Metastatic Liver Carcinoma in the Adrenal Gland (tissue), 2 donors: ENCODE data around the genes INPP4B, GYPE and TMEM184C.

- PRO-cap, 2 experiments, result no peak in any of the 2 experiments
Observed at GRCh38 chr4:142846026-142847088, at the start of gene INPP4B. TSS of gene INPP4B (minus strand) at chr4:142846301.

DNA sequence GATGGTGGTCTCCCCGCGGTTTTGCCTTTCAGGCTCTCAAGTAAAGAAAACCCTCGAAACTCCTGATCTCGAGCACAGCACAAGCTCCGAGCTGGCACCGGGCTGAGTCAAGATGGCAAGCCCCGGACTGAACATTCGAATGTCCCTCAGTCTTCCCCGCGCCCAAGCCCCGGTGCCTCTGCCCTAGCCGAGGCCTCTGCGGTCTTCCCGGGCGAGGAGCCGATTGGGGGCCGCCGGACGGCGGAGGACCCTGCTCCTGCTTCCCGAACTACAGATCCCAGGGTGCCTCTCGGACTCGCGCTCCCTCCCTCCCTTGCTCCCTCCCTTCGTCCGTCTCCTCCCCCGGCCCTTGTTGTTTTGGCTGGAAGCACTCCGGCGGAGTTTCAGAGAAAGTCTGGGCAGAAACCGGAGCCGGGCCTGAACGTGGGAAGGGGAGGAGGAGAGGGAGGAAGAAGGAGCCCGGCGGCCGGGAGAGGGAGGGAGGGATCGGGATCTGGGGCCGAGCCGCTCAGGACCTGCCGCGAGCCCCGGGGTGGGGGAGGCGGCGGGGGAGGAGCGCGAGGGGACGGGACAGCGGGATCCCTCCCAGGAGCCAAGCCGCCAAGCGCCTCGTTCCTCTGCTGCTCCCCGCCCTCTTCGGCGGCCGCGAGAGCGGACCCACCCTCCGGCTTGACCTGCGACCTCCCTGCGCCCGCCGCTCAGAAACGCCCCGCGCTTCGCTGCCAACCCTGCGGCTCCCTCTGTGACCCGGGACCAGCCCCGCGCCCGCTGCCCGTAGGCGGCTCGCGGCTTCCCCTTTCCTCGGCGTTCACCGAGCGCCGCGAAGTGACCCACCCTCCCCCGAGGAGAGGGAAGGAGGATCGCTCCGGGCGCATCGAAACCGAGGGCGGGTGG, 602 bp upstream of the GAB1 start:
- PRO-cap, 2 experiments, result peak in 2 of 2 experiments; most common plus-strand start position 386 of the sequence (in 2); most common minus-strand start position 262 of the sequence (in 1)

- PRO-cap, 2 experiments, result no peak in any of the 2 experiments
Observed at GRCh38 chr4:143343698-143344610, 7.3 kb downstream of the GAB1 start.

DNA sequence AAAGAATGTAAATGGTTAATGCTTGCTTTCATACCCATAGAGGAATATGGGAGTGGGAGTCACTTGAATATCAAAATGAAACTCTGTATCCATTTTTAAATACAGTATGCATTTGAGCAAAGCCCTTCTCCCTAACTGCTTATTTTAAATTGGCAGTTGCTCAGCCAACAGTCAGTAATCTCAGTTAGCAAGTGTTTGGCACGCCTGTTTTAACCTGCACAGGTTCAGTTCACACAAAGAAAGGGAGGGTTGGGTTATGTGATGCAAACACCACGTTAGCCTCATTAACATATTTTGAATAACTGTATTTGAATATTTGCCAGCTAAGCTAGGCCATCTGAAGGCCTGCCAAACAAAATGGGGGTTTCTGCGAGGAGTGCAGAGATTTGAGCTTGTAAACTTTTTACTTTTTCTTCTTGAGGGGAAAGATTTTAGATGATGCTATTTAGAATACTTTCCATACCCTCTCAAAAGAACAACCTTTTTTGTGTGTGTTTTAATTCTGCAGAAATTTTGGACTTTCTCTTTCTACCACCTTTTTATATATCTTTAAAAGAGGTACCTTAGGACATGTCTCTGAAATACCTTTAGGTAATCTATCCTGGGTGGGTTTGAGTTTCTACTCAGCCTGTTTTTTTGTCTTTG, 19.9 kb downstream of the GAB1 start:
- PRO-cap, 2 experiments, result no peak in any of the 2 experiments

DNA sequence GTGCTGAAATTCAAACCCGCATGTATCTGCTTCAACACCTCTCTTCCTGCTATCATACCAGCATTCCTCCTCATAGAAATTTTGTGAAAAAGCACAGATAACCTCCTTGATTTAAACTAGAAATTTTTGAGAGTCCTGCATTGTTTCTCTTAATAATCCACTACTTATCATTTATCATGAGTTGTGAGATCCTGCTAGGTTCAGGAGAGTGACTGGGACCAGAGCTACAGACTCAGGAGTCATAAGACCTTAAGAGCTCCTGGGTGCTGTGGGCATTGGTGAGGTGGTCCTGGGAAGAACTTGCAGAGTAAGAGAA, 26.4 kb downstream of the GAB1 start:
- PRO-cap, 2 experiments, result no peak in any of the 2 experiments

DNA sequence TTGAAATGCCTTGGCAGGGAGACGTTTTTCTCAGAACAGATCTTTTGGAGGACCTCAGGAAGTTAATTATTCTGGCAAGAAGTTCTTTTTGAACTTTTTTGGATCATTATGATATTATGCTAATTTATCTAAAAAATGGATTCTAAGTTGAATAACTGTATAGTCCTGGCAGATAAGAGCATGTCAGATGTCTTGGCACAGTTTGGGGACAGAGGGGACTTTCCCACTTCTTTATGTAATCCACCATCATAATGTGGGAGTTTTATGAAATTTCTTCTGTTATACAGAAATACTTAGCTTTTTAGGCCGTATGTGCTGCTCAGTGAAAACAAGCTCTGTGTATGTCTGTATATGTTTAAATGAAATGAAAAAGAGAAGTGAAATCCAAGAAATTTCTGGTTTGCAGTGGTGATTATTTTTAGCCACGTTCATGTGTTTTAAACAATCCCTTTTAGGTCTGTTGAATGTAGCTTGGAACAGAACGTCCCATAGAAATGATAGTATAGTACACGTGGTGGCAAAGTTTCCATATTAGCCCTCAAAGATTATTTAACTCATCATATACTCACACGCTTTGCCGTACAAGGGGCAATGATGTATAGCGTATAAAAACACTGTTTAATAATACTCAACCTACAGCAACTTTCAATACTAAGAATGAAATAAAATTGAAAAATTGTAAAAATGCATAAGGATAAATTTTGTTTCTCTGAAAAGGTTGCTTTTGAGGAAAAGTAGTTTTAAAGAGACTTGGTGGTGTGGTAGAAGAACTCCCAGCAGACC, 41.0 kb downstream of the GAB1 start:
- PRO-cap, 2 experiments, result no peak in any of the 2 experiments

GRCh38 chr4:143384326-143384872, 47.7 kb downstream of the GAB1 start:
- PRO-cap, 2 experiments, result no peak in any of the 2 experiments

GRCh38 chr4:143543239-143543796, 29.8 kb downstream of the SMARCA5 start:
- PRO-cap, 2 experiments, result no peak in any of the 2 experiments

GRCh38 chr4:143828936-143829554, 76.3 kb downstream of the GYPE start:
- PRO-cap, 2 experiments, result no peak in any of the 2 experiments

DNA sequence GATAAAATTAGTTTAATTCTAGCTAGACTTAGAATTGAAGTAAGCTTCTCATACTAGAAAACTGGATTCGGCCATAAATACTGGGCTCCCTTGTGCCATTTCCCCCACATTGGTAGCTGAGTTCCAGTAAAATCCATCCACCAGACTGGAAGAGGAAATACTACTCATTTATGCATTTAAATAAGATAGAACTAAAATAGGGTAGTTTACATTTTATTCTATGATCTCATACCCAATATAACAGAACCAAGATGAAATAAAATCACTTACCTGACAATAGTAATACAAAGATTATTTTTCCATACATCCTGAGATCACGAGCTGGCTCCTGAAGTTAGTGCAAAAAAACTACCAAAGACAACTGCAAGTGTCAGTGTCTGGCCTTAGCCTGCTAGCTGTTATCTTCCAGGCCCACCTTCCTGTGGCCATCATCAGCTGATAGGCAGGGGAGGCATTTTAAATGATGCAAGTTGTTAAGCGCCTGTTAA, at the start of gene GYPE:
Gene GYPE, minus strand, starts transcription at position 359 of the 488 bp plus-strand sequence.
- PRO-cap, 2 experiments, result no peak in any of the 2 experiments

GRCh38 chr4:143912407-143912937, 7.1 kb upstream of the GYPE start:
- PRO-cap, 2 experiments, result no peak in any of the 2 experiments

- PRO-cap, 2 experiments, result no peak in any of the 2 experiments
Observed at GRCh38 chr4:145152257-145152821, 28.1 kb downstream of the OTUD4 start.

GRCh38 chr4:145761433-145762015, 81.6 kb downstream of the C4orf51 start:
- PRO-cap, 2 experiments, result no peak in any of the 2 experiments

- PRO-cap, 2 experiments, result no peak in any of the 2 experiments
Observed at GRCh38 chr4:145870034-145870669, 68.5 kb downstream of the ZNF827 start.

DNA sequence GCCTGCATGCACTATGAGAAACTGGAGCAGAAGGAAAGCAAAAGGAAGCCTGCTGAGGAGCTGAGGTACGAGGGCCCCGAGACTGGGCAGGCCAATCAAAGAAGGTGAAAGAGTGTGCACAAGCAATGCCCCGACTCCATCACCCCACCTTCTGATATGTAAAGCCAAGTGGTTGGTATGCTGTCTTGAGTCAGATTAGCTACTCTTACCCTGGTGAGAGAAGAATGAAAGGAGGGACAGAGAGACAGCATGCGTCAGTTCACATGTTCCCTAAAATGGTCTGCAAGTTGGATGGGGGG, 90.2 kb upstream of the ZNF827 start:
- PRO-cap, 2 experiments, result no peak in any of the 2 experiments

- PRO-cap, 2 experiments, result no peak in any of the 2 experiments
Observed at GRCh38 chr4:146242942-146243706, 28.8 kb downstream of the REELD1 start.

- PRO-cap, 2 experiments, result peak in 2 of 2 experiments; most common plus-strand start chr4:146580048 (in 2)
Observed at GRCh38 chr4:146579895-146580280, 58.1 kb upstream of the SLC10A7 start.

GRCh38 chr4:146663127-146663554, 24.4 kb downstream of the POU4F2 start:
- PRO-cap, 2 experiments, result no peak in any of the 2 experiments

GRCh38 chr4:147460387-147460672, 20.6 kb upstream of the EDNRA start:
- PRO-cap, 2 experiments, result no peak in any of the 2 experiments

GRCh38 chr4:147617040-147618156, at the start of gene TMEM184C:
TSS of gene TMEM184C (plus strand) at chr4:147617397.
- PRO-cap, 2 experiments, result peak in 2 of 2 experiments; most common plus-strand start chr4:147617418 (in 2); most common minus-strand start chr4:147617213 (in 1)